ENCODE data around the genes WDR47 and GSTM2.

DNA sequence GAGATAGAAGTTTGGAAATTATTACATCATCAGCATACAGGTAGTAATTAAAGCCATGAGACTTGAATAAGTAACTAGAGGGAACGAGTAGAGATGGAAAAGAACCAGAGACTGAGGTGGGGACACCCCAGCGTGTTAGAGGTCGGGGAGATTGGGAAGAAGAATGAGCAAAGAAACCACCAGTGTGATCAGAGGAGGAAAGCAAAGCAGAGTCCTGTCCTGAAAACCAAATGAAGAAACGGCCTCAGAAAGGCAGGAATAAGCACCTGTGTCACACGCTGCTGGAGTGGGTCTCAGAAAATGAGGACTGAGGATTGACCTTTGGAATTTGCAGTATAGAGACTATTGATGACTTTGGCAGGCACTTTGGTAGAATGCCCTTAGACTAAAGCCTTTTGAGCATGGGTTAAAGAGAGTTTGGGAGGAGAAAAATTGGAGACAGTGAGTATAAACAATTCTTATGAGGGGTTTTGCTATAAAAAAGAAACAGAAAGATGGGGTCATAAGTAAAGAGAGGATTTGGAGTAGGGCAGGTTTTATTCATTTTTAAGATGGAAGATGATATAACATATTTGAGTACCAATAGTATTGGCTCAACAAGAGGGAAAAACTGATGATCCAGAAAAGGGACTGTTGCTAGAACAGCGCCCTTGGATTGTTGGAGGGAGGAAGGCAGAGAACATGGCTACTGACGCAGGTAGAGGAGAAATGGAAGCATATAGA lies 43.2 kb downstream of the HENMT1 start:
- RAMPAGE, long total RNA, result no peak
- RRBS, 2 experiments, result no CpG with 5 or more reads among the region's 7 CpGs
CAGE:
- cytosol, long polyA minus RNA, result no peak
- cytosol, long polyA plus RNA, result no peak
- long polyA plus RNA, result no peak
- nucleolus, long total RNA, result no peak
- nucleus, long polyA plus RNA, result no peak
- nucleus, long total RNA, result no peak

- RAMPAGE, long total RNA, result no peak
- RRBS, 2 experiments, result no CpG with 5 or more reads among the region's 5 CpGs
CAGE:
- cytosol, long polyA minus RNA, result no peak
- cytosol, long polyA plus RNA, result no peak
- long polyA plus RNA, result no peak
- nucleolus, long total RNA, result no peak
- nucleus, long polyA plus RNA, result no peak
- nucleus, long total RNA, result no peak
Measured at GRCh38 chr1:108852068-108852521, 4.8 kb downstream of the AKNAD1 start.

- RAMPAGE, long total RNA, result no peak
- RRBS, 2 experiments, result no CpG with 5 or more reads among the region's 4 CpGs
CAGE:
- cytosol, long polyA minus RNA, result no peak
- cytosol, long polyA plus RNA, result no peak
- long polyA plus RNA, result no peak
- nucleolus, long total RNA, result no peak
- nucleus, long polyA plus RNA, result no peak
- nucleus, long total RNA, result no peak
Measured at GRCh38 chr1:108852541-108852924, 4.4 kb downstream of the AKNAD1 start.

DNA sequence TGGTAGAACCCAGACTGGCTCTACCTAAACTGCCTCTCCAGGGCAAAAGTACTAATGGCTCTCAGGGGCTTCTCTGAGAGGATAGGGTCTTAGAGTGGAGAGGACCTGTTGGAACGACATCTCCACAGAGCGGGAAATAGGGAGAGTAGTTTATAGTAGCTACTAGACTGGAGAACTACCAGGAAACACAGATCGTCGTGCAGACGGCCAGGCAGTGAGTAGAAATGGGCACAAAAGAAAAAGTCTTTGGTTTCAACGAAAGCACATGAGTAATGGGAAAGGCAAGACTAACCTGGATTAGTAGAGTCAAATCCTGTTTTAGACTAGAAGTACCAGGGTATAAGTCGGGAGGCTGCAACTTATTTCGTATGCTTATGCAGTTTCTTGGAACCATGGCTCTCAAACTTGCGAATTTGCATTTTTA lies 1.3 kb downstream of the CLCC1 start:
- RAMPAGE, long total RNA, result no peak
- RRBS, 2 experiments, result no CpG with 5 or more reads among the region's 9 CpGs
CAGE:
- cytosol, long polyA minus RNA, result no peak
- cytosol, long polyA plus RNA, result no peak
- long polyA plus RNA, result no peak
- nucleolus, long total RNA, result no peak
- nucleus, long polyA plus RNA, result no peak
- nucleus, long total RNA, result no peak

- RAMPAGE, long total RNA, result no peak
- RRBS, 2 experiments, result 2 to 6% methylated on average over 22 to 27 of the region's 83 CpGs
CAGE:
- cytosol, long polyA minus RNA, result start-site peak on the minus strand at chr1:109041980-109041986, 20 reads
- cytosol, long polyA plus RNA, result no peak
- long polyA plus RNA, result start-site peak on the minus strand at chr1:109042100-109042107, 84 and 60 reads in 2 replicates
- nucleolus, long total RNA, result no peak
- nucleus, long polyA plus RNA, result no peak
- nucleus, long total RNA, result no peak
Measured at GRCh38 chr1:109041760-109042574, at the start of gene WDR47. Gene WDR47 (minus strand): TSS chr1:109042102.

- RAMPAGE, long total RNA, result no peak
- RRBS, 2 experiments, result no CpG with 5 or more reads among the region's 2 CpGs
CAGE:
- cytosol, long polyA minus RNA, result no peak
- cytosol, long polyA plus RNA, result no peak
- long polyA plus RNA, result no peak
- nucleolus, long total RNA, result no peak
- nucleus, long polyA plus RNA, result no peak
- nucleus, long total RNA, result no peak
Measured at GRCh38 chr1:109116333-109116802, 2.5 kb downstream of the ELAPOR1 start.

DNA sequence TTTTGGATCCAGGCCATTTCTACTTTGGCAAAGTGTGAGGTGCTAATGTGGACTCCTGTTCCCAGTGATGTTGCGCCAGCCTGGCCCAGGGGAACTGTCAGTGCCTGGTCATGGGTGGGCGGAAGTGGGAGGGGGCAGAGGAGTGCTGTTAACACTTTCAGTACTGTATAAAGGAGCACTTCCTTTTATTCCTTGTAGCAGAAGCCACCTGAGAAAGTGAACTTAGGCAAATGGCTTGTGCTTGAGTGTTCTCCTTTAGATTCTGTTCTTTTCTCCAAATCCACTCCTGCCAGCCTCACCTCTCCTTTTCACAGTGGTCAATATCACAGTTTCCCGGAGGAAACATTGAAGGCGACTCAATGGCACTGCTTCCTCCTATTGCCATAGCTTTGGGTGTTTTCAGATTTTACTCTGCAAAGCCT lies 20.0 kb downstream of the ELAPOR1 start:
- RAMPAGE, long total RNA, result no peak
- RRBS, 2 experiments, result no CpG with 5 or more reads among the region's 4 CpGs
CAGE:
- cytosol, long polyA minus RNA, result no peak
- cytosol, long polyA plus RNA, result no peak
- long polyA plus RNA, result no peak
- nucleolus, long total RNA, result no peak
- nucleus, long polyA plus RNA, result no peak
- nucleus, long total RNA, result no peak

DNA sequence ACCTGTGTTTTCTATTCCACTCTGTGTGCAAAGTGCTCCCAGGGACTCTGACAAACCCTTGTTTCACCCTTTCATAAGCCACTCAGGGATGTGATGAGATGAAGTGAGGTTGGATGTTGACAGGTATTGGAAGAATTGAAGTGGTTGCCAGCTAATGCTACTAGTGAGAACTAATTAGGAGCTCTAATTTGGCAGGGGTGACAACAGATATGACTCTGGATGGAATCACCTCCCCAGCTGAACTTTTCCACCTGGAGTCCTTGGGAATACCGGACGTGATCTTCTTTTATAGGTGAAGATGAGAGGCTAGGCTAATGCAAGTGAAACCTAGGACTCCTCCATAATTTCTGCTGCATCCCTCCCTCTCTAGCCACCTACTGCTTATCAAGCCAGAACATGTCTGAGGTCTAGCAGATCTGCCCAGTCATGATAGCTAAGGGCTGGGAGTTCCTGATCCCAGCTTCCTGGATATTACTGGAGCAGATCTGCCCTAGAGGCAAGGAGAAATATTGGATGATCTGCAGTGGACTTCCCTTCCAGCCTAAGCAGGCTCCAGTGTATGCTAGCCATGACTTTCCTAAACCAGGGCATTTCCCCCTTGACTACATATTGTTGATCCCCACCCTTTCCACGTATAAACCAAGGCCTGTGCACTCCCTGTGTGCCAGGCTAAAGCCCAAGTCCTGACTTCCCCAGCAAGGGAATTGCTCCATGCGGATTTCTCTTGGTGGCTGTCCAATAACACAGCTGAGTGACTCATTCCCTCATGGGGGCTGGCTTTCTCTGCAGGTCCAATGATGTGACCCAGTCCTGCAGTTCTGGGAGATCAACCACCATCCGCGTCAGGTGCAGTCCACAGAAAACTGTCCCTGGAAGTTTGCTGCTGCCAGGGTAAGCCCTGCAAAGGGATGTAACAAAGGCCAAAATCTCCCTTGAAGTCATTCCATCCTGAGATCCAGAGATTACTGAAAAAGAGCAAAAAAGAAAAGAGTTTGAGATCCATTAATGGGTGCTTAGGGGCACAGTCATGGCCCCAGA lies 15.6 kb upstream of the SARS1 start:
- RAMPAGE, long total RNA, result no peak
- RRBS, 2 experiments, result no CpG with 5 or more reads among the region's 6 CpGs
CAGE:
- cytosol, long polyA minus RNA, result no peak
- cytosol, long polyA plus RNA, result no peak
- long polyA plus RNA, result no peak
- nucleolus, long total RNA, result no peak
- nucleus, long polyA plus RNA, result no peak
- nucleus, long total RNA, result no peak

- RAMPAGE, long total RNA, result no peak
- RRBS, 2 experiments, result no CpG with 5 or more reads among the region's 13 CpGs
CAGE:
- cytosol, long polyA minus RNA, result no peak
- cytosol, long polyA plus RNA, result no peak
- long polyA plus RNA, result no peak
- nucleolus, long total RNA, result no peak
- nucleus, long polyA plus RNA, result no peak
- nucleus, long total RNA, result no peak
Measured at GRCh38 chr1:109238543-109239766, 10.4 kb upstream of the CELSR2 start.

DNA sequence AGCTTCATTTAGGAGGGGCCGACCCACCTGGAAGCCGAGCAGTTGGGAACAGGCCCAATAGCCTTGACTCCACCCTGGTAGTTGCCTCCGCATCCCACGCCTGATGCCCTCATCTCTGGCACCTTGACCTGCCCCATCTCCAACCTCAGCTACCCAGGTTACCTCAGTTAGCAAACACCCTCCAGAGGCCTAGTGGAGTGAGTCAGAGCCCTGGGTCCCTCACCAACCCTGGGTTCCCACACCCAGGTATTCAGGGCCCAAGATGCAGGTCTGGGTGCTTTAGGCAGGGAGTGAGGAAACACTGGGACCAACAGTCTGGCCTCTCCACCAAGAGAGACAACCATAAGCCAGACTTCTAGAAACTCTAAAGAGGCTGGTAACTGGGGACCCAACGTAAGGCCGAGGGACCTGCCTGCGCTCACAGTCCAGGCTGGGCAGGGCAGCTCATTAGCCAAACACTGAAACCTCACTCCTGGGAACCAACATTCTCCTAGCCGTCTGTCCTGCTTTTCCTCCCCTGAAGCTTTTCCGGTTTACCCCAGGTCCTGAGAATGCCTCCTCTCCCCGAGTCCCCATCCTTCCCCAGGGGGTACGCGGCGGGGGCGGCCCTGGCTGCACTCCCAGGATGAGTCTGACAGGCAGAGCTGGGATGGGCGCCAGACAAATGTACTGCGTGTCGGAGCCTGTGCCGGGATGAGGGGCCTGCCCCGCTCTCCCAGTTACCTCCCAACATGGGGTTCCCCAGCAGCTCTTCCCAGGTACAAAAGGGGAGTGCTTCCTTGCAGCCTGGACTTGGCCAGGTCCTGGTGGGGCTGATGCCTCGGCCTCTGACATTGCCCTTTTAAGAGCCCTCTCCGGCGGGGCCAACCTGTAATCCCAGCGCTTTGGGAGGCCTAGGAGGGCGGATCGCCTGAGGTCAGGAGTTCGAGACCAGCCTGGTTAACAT lies 8.9 kb upstream of the CELSR2 start:
- RAMPAGE, long total RNA, result no peak
- RRBS, 2 experiments, result no CpG with 5 or more reads among the region's 26 CpGs
CAGE:
- cytosol, long polyA minus RNA, result no peak
- cytosol, long polyA plus RNA, result no peak
- long polyA plus RNA, result no peak
- nucleolus, long total RNA, result no peak
- nucleus, long polyA plus RNA, result no peak
- nucleus, long total RNA, result no peak

DNA sequence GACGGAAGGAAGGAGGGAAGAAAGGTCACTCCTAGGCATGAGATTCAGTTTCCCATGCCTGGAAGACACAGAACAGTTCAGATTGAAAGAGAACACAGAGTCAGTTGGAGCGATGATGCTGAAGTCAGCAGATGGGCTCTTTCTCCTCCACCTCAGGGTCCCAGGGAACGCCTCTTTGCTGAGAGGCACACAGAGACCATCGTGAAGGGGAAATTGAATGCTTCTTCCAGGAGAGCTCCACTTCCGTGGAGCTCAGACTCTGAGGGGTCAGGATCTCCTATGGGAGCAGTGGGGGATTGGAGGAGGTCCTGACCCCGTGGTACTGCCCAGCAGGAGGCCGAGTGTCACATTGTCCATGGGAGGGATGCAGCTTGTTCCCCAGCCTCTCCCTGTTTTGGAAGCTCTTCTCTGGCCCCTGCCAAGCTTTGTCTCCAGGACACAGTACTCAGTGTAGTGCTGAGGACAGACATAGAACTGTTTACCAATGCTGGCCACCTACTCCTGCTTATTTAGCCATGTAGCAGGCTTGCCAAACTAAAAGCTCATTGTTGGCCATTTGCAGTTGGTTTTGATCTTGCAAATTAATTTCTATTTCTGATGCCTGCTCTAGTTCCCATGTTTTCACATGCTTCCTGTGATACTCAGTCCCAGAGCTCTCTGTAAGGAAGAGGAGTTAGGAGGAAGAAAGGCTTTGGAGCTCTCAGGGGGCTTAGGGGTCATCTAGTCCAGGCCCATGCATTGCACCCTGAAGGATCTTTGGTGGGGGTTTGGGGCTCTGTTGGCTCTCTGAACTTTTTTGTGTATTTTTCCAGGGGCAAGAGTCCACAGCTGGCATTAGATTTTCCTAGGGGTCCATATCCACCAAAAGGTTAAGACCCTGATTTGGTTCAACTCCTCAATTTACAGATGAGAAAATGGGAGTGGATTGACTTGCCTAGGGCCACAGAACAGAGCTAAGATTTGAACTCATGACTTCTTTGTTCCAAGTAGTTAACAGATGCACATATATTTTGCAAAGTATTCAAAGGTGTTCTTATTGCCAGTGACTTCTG lies 2.2 kb downstream of the MYBPHL start:
- RAMPAGE, long total RNA, result no peak
- RRBS, 2 experiments, result no CpG with 5 or more reads among the region's 7 CpGs
CAGE:
- cytosol, long polyA minus RNA, result no peak
- cytosol, long polyA plus RNA, result no peak
- long polyA plus RNA, result no peak
- nucleolus, long total RNA, result no peak
- nucleus, long polyA plus RNA, result no peak
- nucleus, long total RNA, result no peak

- RAMPAGE, long total RNA, result no peak
- RRBS, 2 experiments, result no CpG with 5 or more reads among the region's 5 CpGs
CAGE:
- cytosol, long polyA minus RNA, result no peak
- cytosol, long polyA plus RNA, result no peak
- long polyA plus RNA, result no peak
- nucleolus, long total RNA, result no peak
- nucleus, long polyA plus RNA, result no peak
- nucleus, long total RNA, result no peak
Measured at GRCh38 chr1:109341625-109342310, 35.0 kb upstream of the MYBPHL start.

DNA sequence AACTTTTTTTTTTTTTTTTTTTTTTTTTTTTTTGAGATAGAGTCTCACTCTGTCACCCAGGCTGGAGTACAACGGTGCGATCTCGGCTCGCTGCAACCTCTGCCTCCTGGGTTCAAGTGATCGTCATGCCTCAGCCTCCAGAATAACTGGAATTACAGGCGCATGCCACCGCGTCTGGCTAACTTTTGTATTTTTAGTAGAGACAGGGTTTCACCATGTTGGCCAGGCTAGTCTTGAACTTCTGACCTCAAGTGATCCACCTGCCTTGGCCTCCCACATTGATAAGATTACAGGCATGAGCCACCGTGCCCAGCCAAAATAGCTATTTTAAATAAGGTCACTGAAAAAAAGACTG lies 2.5 kb downstream of the SORT1 start:
- RAMPAGE, long total RNA, result no peak
- RRBS, 2 experiments, result no CpG with 5 or more reads among the region's 9 CpGs
CAGE:
- cytosol, long polyA minus RNA, result no peak
- cytosol, long polyA plus RNA, result no peak
- long polyA plus RNA, result no peak
- nucleolus, long total RNA, result no peak
- nucleus, long polyA plus RNA, result no peak
- nucleus, long total RNA, result no peak

DNA sequence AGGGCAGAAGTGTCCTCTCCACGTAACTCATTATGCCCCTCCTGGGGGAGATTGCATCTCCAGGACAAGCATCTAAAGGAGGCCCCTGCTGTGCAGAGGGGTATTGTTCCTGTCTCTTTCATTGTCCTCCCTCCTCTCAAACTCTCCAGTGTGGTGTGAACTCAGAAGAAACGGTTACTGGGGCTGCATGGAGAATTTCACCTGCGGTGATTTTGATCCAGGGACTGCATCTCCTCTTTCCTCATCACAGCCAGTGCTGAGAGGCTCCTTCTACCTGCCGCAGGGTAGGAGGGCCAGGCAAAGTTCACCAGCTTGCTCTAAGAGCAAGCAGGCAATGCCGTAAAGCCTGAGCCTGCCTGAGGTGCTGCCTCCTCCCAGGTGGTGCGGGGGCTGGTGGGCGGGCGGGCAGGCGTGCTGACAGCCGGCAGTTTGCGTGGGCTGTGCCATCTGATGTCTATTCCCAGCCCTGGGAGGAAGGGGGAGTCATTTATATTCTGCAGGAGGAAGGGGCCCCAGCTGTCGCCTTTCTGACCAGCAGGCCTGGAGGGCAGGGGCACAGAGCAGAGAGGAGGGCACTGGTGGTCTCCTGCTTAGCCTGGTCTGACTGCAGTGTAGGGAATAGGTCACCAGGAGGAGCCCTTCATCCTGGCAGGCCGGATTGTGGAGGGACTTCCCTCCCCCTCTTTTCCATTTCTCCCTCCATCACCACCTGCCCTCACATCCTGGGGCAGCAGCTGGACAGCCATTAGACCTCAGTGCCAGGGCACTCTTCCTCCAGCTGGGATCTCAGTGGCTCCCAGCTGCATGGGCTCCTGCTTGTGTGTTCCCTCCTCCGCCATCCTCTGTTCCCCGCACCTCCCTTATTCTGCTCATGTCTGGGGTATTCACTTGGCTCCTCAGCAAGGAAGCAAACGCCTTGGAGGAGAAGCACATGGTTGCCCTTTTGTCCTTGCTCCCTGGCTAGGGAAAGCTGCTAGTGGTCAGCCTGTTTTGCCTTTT lies 4.3 kb downstream of the CYB561D1 start:
- RAMPAGE, long total RNA, result no peak
- RRBS, 2 experiments, result no CpG with 5 or more reads among the region's 16 CpGs
CAGE:
- cytosol, long polyA minus RNA, result no peak
- cytosol, long polyA plus RNA, result no peak
- long polyA plus RNA, result no peak
- nucleolus, long total RNA, result no peak
- nucleus, long polyA plus RNA, result no peak
- nucleus, long total RNA, result no peak

GRCh38 chr1:109535892-109536777 lies 3.5 kb upstream of the GPR61 start:
- RAMPAGE, long total RNA, result no peak
- RRBS, 2 experiments, result no CpG with 5 or more reads among the region's 7 CpGs
CAGE:
- cytosol, long polyA minus RNA, result no peak
- cytosol, long polyA plus RNA, result no peak
- long polyA plus RNA, result no peak
- nucleolus, long total RNA, result no peak
- nucleus, long polyA plus RNA, result no peak
- nucleus, long total RNA, result no peak

- RAMPAGE, long total RNA, result no peak
- RRBS, 2 experiments, result 11 to 47% methylated on average over 5 to 8 of the region's 17 CpGs
CAGE:
- cytosol, long polyA minus RNA, result no peak
- cytosol, long polyA plus RNA, result no peak
- long polyA plus RNA, result no peak
- nucleolus, long total RNA, result no peak
- nucleus, long polyA plus RNA, result no peak
- nucleus, long total RNA, result no peak
Measured at GRCh38 chr1:109623333-109624385, 4.0 kb downstream of the AMPD2 start.

- RAMPAGE, long total RNA, result no peak
- RRBS, 2 experiments, result no CpG with 5 or more reads among the region's 5 CpGs
CAGE:
- cytosol, long polyA minus RNA, result no peak
- cytosol, long polyA plus RNA, result no peak
- long polyA plus RNA, result no peak
- nucleolus, long total RNA, result no peak
- nucleus, long polyA plus RNA, result no peak
- nucleus, long total RNA, result no peak
Measured at GRCh38 chr1:109649367-109649931, 6.5 kb upstream of the GSTM4 start.

- RAMPAGE, long total RNA, result start-site peak on the plus strand at chr1:109668055-109668092, 207 and 217 reads in 2 replicates
- RRBS, 2 experiments, result no CpG with 5 or more reads among the region's 41 CpGs
CAGE:
- cytosol, long polyA minus RNA, result start-site peak on the plus strand at chr1:109668056-109668073, 52 reads
- cytosol, long polyA plus RNA, result no peak
- long polyA plus RNA, result no peak
- nucleolus, long total RNA, result no peak
- nucleus, long polyA plus RNA, result no peak
- nucleus, long total RNA, result no peak
Measured at GRCh38 chr1:109667683-109668606, at the start of gene GSTM2. Gene GSTM2 (plus strand): TSS chr1:109668057.

- RAMPAGE, long total RNA, result no peak
- RRBS, 2 experiments, result no CpG with 5 or more reads among the region's 8 CpGs
CAGE:
- cytosol, long polyA minus RNA, result no peak
- cytosol, long polyA plus RNA, result no peak
- long polyA plus RNA, result no peak
- nucleolus, long total RNA, result no peak
- nucleus, long polyA plus RNA, result no peak
- nucleus, long total RNA, result no peak
Measured at GRCh38 chr1:109764174-109764603, 466 bp upstream of the EPS8L3 start.